Vermiform appendix (tissue), 1 donor: ENCODE measurements around a stretch of chr2.

GRCh38 chr2:19362077-19362650, 3.7 kb upstream of the OSR1 start:
- PRO-cap = no peak

- PRO-cap = no peak
These were observed 4.6 kb upstream of the OSR1 start for GRCh38 chr2:19362878-19363517.

DNA sequence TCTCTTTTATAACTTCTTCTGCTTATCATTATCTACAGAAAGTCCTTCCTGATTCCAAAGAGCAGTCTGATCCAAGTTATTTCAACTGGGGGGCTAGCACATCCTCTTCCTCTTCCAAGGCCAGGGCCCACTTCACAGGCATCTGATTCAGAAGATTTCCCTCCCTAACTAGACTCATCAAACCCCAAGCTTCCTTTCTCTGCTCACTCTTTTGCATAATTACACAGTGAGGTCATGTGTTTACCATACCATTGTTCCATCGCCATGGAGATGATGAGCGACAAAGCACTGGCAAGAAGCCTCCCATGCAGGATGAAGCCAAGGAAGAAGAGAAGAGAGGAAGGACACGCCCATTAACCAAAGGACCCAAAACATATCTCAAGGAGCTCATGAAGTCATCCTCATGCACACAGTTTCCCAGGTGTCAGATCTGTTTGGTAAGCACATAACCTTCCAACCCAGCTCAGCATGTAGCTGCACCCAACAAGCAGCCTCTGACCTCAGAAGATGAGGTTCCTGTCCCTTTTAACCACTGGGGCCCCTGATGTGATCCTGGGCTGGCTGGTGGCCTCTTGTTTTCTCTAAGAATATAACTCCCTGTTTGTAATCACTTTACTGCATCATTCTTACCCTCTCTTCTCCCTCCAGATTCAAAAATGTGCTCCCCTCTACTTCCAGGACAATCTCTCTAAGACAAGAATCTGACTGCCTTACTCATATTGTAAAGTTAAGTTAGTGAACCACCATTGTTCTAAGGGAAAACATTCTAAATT, 190.2 kb downstream of the TTC32 start:
- PRO-cap = no peak

- PRO-cap = no peak
These were observed 41.7 kb downstream of the TTC32 start for GRCh38 chr2:19859934-19860561.

DNA sequence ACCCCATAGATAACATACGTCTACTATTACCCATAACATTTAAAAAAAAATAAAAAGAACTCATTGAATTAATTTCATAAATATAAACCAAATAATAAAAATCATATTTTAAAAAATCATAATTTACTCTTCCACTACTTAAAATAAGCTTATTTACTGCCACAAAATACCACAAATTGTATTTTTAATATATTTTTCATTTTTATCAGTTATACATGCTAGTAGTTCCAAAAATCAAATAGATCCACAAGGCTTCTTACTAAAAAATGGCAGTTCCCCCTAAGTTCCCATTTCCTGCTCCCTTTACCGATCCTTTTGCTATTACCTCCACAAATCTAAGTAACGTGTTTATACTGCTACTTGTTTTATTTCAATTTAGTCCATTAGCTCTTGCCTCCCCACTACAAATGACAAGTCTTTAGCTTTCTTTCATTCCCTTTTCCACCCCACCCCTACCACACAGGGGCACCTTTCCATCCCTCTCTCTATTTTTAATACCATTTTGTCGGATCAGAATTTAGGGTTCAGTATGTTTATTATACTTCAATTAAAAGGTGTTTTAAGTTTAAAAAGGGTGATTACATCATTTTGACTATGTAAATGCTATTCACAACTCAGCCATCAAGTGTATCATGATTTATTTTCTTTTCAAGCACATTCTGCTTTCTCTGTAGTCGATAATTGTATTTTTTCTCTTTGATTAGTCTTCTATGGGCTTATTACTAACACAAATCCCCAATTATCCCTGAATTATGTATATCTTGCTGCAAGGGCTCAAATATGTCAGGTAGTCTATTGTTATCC, 27.0 kb downstream of the WDR35 start:
- PRO-cap = no peak

- PRO-cap = no peak
These were observed 678 bp upstream of the MATN3 start for GRCh38 chr2:20013164-20013527.

- PRO-cap = no peak
These were observed 77.9 kb upstream of the LAPTM4A start for GRCh38 chr2:20129057-20130030.

DNA sequence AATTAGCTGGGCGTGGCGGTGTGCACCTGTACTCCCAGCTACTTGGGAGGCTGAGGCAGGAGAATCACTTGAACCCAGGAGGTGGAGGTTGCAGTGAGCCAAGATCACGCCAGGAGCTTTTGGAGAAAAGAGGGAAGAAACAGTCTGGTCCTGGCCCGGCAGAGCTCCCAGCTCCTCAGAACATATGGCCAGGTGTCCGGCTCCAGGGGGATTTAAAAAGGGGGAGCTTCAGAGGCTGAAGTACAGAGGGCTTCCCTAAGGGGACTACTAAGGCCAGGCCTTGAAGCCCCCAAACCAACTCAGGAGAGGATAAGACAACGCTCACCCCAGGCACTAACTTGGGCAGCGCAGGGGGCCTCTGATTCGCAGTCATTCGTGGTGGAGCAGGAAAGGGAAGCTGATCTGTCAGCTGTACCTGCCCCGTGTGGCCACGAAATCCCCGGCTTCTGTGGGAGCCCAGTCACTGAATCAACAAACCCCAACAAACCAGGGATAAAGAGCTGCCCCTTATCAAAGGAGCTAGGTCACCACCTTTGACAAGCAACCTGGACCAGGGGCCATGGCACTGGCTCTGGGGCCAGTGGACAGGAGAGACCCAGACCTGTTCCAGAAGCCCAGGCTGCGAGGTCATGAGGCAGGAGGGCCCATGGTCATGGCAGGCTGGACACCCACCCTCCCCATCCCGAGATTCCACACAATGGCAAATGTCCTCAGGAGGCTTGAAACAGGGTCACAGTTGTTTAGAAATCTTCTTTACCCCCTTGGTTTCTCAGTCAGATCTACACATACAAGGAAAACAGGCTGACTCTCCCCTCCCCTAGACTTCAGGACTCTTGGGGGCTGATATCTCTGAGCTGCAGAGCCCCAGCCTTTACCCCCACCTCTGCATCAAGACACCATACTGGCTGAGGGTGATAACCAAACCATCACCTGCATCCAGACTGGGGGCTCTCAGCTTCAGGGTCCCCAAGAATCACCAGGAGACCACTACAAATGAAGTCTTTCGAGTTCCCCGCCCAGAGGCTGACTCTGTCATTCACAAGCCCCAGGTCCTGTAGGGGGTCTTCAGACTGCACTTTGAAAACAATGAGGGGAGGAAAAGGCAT, 14.4 kb downstream of the SDC1 start:
- PRO-cap = no peak

DNA sequence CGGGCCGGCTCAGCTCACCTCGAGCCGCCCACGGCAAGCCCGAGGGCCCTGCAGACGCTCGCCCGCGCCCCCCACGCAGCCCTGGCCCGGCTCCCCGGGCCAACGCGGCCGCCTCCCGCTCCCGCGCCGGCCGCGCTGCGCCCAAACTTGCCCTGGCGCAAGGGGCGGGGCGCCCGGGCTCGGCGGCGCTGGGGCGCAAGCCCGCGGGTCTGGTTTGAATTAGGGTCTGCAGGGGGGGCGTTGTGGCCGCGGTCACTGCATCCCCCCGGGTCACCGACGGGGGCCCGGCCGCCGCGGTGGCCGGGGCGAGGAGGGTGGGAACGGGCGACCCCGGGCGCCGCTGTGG, 784 bp downstream of the SDC1 start:
- PRO-cap = bidirectional peak, plus-strand start at position 148 of the sequence, minus-strand start at position 128 of the sequence

DNA sequence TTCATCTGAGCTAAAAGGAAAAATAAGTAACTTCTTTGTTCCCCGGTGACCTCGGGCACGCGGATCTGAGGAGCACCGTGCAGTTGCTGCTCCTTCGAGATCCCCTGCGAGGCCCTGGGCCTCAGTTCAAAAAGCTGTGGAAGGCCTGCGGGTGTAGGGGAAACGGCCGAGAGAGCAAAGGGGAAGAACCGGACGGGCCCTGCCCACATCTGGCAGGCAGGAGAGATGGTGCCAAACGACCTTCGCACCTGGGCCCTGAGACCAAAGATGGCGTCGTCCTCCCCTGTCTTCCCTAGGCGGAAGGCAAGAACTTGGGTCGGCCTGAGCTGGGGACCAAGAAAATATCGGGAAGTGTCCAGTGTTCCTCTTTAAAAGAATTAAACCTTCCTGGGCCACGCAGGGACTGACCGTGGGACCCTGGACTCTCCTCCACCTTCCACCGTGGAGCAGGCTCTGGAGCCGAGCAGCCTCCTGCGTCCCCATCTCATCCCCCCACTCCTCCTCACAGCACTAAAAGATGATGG, 944 bp upstream of the SDC1 start:
- PRO-cap = bidirectional peak, plus-strand start at position 252 of the sequence, minus-strand start at position 136 of the sequence

DNA sequence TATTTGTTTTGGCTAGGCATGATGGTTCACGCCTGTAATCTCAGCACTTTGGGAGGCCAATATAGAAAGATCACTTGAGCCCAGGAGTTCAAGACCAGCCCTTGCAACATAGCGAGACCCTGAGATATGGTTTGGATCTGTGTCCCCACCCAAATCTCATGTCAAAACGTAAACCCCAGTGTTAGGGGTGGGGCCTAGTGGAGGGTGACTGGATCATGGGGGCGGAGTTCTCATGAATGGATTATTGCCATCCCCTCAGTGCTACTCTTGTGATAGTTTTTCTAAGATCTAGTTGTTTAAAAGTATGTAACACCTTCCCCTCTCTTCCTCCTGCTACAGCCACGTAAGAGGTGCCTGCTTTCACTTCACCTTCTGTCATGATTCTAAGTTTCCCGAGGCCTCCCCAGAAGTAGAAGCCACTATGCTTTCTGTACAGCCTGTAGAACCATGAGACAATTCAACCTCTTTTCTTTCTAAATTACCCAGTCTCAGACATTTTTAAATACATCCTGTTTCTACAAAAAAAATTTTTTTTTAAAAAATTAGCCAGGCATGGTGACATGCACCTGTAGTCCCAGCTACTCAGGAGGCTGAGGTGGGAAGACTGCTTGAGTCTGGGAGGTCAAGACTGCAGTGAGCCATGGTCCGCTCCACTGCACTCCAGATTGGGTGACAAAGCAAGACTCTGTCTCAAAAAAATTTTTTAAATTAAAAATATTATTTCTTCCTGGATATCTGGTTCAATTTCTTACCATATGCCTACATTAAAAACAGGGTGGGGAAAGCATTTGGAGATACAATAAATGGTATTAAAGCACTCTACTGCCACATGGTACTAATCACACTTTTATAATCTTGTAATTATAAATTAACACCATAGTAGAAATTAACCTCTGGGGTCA, 16.8 kb downstream of the PUM2 start:
- PRO-cap = no peak

DNA sequence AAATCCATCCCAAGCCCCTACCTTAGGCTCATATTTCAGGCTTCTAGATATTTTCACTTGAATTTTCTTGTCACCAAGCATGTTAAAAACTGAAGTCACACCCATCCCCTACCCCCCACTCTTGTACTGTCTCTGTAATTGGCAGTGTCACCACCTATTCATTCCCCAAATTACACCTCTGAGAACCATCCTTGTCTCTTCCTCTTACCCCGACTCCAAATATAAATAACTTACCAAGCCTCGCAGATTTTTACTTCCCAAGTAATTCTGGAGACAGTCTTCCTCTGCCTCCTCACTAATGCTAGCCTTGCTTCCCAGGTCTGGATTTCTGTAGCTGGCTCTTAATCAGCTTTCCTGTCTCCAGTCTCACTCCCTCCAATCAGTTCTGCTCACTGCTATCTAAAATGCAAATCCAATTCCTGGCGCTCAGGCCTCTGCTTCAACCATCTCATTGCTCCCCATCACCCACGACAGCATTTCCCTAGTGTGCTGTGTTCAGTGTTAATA, 1.3 kb upstream of the PUM2 start:
- PRO-cap = no peak

GRCh38 chr2:20428289-20428743, 18.6 kb upstream of the RHOB start:
- PRO-cap = unidirectional peak, minus-strand start at chr2:20428575

DNA sequence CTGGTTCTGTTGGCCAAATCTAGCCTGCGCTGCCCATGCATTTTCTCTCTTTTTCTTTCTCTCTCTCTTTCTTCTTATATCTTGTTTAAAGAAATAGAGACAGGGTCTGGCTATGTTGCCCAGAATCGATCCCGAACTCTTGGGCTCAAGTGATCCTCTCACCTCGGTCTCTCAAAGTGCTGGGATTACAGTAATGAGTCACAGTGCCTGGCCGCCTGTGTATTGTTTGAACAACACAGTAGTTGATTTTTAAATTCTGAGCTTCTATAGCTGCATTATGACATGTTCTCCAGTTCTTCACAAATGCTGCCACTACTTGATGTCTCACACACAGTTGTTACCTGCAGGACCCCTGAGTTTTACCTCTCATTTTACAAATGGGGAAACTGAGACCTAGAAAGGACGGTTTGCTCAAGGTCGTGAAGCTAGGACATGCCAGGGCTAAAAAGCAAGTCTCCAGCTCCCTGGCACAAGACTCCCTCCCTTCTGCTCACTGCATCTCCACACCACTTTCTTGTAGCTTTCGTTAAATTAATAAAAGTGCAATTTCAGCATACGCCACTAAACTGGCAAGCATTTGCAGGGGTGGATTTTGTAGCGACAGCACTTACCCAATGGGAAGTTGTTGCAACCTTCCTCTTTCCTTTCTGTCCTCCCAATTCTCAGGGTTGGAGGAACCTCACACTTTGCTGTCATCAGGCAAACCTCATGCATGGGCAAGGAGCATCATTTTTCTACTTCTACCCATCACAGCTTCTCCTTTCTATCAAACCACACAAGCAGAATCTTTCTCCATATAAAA, 7.6 kb upstream of the RHOB start:
- PRO-cap = unidirectional peak, minus-strand start at position 173 of the sequence; bidirectional peak, plus-strand start at position 684 of the sequence, minus-strand start at position 488 of the sequence

DNA sequence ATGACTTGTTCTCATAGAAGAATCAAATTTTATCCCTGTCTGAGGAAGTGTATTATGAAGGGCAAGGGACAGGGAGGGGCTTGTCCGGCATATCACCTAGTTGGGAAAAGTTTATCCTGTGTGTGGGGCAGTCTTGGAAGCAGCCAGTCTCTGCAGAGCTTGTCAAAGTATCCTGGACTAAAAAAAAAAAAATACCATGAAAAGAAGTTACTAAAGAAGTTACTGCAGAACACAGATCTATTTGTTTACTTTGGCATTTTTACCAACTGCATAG, 3.0 kb upstream of the RHOB start:
- PRO-cap = no peak

DNA sequence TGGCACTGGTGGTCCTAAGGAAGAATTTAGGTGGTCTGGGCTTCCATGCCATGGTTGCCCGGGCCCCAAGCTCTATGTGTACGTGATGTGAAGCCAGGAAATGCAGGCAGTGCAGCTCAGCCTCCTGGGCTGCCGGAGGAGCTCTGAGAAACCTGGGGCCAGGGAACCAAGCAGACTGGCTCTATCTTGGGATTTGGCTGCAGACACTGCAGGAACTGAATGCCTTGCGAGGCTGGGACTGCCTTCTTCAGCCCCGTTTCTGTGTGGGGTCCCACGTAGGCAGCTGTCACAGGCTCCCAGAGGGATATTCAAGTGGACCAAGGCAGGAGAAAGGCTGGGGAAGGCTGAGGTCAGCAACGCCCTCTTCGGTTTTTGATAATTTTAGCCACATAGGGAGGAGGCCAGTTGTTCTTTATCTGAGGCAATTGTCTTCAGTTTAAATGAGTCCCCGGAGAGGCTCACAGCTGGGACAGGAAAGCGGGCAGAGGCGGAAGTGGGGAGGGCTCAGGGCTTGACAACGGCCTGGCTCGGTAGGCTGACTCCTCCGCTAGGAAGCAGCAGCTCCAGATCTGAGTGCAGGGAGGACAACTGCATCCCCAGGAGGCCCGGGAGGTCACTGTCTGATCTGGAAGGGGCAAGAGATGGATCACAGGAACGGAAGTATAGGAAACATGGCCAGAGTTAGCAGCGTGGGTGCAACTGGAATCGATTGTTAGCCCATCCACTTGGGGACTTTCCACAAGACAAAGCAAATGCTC, 77.8 kb downstream of the RHOB start:
- PRO-cap = no peak

GRCh38 chr2:20576528-20577086, 74.3 kb downstream of the HS1BP3 start:
- PRO-cap = no peak

DNA sequence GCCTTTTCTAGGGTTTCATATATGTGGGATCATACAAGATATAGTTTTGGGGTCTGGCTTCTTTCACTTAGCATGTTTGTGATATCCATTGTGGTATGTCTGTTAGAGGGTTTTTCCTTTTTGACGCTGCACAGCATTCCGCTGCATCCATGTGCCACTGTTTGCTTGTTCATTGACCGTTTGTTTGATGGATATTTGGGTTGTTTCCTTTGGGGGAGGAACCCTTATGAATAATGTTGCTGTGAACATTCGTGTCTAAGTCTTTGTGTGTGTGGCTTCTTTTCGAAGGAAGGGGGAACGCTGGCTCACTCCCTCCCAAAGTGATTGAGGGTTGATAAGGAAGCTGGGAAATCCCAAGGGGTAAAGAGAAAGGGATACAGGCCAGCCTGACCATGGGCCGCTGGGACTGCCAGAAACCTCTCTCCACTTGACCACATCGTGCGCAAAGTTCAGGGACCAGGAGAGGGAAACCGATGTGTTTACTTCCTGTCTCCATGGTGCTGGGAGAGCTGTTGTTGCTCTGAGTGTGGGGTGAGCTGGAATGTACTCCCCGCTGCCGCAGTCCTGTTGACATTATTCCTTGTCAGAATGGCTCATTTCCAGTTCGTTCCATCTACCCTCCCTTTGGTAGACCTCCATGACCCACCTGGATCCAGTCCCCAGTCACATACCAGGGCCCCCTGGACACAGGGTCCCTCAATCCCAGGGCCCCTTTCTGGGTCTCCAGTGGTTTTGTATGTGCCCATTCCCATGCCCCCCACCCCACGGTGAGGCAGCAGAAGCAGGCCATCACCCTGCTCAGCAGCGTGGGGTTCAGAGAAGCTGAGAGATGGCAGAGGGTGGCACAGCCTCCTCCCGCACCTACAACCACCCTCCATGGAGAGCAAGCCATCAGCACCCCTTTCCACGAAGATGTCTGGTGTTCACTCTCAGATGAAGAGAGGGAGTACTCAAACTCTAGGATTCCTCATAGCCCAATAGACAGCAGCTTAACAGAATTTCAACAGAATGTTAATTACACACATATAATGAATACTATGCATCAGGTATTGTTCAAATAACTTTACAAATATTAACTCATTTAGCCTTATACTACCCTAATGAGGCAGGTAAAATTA, 39.5 kb downstream of the HS1BP3 start:
- PRO-cap = bidirectional peak, plus-strand start at position 544 of the sequence, minus-strand start at position 429 of the sequence

- PRO-cap = no peak
These were observed 31.5 kb downstream of the HS1BP3 start for GRCh38 chr2:20619179-20619924.

DNA sequence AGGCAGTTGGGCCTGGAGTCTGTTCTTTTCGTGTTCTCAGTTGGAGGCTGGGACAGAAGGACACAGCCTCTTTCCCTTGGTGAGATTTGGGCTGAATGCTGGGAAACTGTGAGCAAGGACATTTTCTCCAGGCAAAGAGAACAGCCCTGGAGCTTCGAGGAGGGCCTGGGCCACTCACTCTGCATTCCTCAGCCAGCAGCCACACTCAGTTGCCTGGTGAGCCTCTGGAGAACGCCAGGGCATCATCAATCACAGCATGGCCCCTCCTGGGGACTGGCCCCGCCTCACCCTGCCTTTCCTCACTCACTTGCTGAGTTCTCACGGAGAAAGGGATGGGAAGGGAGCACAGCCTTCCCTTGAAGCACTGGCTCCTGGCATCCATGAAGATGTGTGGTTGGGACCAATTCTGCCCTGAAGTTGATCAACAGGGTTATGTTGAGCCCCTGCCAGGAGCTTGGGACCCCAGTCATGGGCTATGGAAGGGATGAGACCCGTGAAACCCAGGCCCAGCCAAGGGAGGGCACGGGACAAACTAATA, 54.9 kb downstream of the APOB start:
- PRO-cap = no peak